Progenitor cell of endocrine pancreas (in vitro differentiated cells): ENCODE measurements around a stretch of chr9.

- PRO-cap: no peak
These were observed 958 bp downstream of the RECK start for GRCh38 chr9:36037658-36038083.

DNA sequence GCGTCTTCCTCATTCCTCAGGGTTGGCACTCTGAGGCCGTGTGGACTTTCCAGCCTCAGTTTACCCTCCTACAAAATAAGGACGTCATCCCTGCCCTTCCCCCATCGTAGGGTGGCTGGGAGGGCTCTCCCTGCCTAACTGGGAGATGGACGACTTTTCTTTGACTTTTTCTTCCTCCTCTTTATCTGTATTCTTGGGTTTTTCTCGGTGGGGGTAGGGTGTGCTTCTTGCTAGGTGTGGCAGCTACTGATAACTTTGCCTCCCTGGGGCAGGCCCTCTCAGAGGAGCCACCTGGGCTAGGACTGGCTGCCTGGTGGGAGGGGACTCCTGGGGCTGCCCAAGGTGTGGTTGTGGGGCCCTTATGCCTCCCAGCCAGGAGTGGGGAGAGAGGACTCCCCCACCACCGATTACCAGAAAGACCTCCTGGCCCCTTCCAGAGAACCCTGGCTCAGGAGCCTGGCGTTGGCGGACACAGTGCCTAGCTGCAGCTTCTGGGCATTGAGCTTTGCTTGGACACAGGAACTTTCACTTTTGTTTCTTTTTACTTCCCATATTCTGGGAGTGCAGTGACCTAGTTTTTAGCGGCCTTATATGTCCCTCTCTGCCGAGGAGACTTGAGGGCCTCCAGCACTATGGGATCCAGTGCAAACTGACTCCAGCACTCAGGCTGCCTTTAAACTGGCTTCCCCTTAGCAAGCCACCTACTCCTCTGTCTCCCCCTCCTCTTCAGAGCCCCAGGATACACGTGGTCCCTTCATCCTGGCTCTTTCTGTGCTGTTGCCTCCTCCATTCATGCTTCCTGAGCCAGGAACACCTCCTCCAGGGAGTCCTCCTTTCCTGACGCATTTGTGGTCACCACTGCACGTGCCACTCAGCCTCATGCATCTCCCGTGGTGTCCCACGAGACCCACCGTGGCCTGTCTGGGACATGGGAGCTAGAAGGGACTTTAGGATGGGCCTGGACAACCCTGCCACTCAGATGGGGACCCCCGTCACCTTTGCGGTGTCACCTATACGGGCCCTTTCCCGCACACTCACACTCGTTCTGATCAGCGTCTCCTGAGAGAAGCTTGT is 6.3 kb downstream of the GLIPR2 start:
- PRO-cap: no peak

- PRO-cap: no peak
These were observed 9.0 kb downstream of the GLIPR2 start for GRCh38 chr9:36145522-36145989.

DNA sequence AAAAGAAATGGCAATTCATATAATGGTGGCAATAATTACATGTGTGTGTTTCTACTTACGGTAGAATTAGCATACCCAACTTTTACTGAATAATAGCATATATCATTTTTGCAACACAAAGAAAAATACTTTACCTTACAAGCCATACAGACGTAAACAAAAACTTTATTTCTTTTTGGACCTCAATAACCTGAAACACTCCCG is 204 bp downstream of the RNF38 start:
- PRO-cap: no peak

GRCh38 chr9:36413981-36414534 is 14.0 kb upstream of the RNF38 start:
- PRO-cap: no peak

DNA sequence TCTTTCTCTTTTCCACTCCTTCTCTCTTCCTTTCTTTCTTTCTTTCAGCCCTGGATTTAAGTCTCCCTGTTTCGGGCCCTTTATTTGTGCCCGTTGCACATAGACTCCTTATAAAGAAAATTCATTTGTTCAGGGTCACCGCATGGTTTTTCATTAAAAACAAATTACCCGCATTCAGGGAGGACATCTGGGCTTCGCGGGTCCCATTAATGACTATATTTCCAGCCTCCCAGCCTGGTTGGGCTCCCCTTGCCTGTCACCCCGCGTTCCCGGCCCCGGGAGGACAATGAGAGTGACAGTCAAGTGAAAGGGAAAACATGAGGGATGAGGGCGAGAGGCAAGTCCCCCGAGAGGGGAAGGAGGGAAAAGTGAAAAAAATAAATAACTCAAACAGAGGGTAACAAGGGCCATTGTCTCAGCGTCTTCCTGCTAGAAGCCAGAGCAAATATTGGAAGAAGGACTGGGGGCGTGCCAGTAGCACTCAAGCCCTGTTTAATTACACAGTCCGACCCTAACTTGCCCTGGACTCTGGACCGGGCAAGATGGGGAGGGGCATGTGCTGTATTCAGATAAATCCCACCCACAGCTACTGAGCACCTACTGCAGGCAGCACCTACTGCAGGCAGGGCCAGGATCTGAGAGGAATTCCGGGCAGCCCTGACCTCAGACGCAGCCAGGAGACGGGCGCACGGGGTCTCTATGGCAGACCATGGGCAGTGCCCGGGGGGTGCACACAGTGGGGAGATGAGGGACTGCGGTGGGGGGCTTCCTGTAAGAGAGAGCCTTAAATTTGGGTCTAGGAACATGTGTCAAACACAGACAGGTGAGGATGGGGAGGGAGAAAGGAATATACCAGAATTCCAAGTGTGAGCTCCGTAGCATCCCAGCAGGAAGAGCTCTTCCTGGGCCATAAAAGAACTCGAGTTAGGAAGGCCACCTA is 166.1 kb downstream of the PAX5 start:
- PRO-cap: no peak

GRCh38 chr9:37031998-37032197 is 2.2 kb downstream of the PAX5 start:
- PRO-cap: no peak

GRCh38 chr9:37294000-37294612 is 128.4 kb upstream of the GRHPR start:
- PRO-cap: no peak

GRCh38 chr9:37341197-37342309 is 80.9 kb upstream of the GRHPR start:
- PRO-cap: no peak

- PRO-cap: no peak
These were observed 4.4 kb upstream of the GRHPR start for GRCh38 chr9:37417842-37418814.

DNA sequence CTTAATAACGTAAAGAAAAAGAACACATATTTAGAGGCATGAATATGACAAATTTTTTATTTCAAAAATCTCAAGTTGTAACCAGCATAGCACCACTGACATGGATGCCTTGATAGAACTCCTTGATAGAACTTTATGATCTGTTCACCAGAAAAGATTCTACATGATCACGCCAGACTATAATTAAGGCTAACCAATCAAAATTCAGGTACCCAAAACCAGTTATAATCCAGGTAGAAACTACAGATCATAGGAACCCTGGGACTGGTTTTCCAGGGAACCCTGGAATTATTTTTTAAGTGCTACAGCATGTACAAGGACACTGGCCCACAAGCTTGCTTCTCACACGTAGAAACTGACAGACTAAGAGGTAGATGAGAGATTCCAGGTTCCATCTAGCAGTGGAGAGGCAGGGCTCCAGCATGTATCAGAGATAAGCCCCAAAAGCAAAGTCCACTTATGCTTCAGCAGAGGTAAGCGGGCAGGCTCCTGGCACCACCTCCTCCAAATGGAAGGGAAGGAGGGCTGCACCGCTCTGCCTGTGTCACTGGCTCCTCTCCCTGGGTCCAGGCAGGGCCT is 15.7 kb downstream of the GRHPR start:
- PRO-cap: no peak

- PRO-cap: no peak
These were observed 1.9 kb downstream of the FBXO10 start for GRCh38 chr9:37574110-37574931.

- PRO-cap: no peak
These were observed 24.3 kb upstream of the FRMPD1 start for GRCh38 chr9:37626477-37626798.

DNA sequence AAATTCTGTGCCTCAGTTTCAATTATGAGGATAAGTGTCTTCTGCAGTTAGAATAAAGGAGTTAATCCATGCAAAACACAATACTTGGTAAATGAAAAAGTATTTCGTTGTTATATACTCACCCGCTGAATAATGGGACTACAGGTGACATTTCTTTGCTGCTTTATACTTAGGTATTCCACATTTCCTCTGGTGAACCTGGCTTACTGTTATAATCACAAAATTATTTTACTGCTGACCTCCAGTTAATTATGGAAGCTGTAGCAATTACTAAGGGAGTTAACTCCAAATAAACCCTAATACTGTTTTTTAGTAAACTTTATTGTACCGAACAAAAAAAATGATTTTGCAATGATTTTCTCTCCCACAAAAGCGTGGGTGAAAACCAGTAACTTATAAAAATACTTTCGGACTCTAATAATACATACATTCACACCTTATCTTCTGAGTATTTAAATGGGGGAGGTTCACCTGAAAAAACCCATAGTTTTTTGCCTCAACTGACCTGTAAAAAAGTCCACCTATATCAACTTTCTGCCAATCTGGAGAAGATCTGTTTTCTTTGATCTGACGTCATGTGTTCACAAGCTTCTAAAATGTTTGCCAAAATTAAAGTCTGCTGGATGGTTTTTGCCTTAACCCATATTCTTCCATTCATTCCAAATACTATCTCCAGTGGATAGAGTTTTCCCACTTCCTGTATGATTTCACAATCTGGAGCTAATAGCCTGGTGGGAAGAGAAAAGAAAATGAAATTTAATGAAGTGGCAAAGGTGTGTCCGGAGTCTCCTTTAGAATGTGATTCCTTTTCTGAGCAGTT is 4.5 kb downstream of the EXOSC3 start:
- PRO-cap: no peak

DNA sequence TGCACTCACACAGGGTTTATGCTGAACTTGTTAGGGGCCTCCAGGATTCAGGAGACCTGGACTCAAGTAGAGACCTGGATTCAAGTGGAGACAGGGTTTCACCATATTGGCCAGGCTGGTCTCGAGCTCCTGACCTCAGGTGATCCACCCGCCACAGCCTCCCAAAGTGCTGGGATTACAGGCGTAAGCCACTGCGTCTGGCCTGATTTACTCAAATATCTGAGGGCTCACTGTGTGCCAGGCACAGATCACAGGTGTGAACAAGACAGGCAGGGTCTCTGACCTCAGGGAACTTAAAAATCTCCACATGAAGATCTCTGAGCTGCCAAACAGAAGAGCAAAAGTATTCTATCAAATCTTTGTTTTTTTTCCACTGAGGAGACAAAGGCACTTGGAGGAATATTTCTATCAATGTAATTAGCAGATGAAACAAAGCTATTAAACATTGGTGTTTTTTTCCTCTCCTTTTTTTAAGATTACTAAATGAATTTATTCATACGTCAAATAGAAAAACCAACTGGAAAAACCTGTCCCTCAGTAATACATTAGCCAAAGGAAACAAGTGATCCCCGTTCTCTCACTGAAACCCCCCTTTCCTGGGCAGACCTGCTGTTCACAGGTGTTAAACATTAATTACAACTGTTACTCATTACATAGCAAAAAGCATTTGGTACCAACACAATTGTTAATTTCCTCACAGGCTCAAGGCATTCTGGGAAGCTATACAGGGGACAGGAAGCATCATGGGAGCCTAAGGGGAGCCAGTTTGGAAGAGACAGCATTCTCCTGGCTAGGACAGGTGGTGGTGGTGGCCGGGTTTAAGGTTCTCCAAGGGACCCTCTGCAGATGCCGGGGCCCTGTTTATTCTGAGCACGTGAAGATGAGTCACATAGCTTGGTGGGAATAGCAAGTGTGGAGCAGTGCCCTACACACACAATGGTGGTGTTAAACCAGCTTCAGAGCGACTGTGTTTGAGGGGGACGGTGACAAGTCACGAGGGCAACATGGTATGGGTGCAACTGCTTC is 62.3 kb upstream of the SLC25A51 start:
- PRO-cap: no peak

DNA sequence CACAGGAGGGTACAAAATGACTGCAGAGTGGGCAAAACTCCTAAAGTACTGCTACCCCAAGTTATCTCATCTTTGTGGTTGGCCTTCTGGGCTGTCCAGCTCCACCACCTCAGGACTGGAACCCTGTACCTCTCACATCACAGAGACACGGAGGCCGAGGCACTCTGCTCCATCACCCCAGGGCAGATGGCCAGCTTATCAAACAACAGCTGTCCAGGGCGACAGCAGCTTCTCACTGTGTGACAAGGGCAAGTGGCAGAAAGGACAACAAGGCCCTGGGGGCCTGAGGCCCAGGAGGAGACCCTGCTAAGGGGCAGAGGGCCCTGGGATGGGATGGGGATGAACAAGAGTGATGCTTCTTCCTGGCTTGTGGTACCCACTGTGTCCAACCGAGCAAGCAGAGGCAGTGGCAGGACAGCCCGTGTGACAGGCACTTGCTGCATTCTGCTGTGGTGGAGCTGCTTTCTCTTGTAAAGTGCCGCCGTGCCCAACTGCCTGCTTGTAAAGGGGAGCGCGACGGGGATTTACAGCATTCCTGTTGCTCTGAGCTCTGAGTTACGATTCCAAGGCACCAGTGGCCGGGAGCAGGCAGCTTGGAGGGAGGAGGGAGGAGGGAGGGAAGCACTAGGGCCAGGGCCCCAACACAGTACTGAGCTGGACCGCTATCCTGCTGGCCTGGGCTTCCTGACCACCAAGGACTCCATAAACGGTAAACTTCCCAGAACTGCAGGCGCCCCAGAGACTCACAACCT is 71.2 kb downstream of the SHB start:
- PRO-cap: no peak

DNA sequence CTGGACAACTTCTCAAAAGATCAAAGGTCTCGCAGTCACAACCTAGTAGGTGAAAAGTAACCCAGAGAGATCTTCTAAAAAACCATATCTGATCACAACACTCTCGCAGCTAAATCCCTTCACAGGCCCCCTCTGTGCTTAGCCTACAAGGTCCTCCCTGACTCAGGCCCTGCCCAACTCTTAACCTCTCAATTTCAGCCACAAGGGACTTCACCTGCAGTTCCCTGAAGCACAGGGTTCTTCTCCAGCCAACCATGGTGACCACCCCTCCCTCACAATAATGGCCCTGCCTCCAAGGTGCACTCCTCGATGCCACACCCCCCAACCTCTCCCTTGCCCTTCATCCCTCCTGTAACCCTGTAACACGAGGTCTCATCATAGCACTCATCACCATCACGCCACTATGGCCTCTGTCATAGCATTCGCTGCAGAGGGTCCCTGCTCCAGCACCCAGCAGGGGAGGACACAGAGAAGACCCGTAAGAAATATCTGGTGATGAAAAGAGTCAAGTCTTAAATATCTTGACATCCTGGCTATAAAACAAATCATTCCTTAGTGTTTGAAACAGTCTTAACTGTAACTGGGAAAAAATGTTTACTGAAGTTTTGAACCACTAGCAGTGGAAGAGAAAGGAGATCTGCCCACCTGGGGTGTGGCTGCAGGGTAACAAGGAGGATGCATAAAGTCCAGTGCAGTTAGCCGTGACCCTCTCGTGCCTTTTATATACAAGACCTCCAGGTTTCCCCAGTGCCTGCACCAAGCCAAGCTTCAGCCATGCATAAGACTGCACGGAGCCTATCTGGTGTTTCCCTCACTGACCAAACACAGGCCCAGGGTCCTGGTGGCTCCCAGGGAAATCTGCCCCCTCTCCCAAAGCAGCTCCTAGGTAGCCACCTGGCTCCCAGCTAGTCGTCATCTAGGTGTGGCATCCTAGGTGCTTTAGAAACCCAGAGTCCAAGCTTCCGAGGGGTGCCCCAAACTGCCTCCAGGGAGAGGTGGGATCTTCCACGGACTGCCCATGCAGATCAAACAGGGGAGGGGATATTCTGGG is 3.1 kb downstream of the SHB start:
- PRO-cap: no peak

GRCh38 chr9:38074229-38074769 is 5.3 kb upstream of the SHB start:
- PRO-cap: no peak

DNA sequence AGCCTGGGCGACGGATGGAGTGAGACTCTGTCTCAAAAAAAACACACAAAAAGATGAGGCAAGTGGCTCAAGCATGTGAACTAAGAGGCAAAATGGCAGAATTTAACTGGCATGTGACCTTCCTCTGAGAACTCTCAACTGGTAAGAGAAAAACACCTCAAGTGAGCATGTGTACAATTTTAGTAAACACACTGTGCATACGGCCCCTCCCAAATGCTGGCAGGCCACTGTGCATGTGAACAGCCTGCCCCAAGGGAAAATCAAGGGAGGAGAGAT is 126.5 kb upstream of the SHB start:
- PRO-cap: no peak

DNA sequence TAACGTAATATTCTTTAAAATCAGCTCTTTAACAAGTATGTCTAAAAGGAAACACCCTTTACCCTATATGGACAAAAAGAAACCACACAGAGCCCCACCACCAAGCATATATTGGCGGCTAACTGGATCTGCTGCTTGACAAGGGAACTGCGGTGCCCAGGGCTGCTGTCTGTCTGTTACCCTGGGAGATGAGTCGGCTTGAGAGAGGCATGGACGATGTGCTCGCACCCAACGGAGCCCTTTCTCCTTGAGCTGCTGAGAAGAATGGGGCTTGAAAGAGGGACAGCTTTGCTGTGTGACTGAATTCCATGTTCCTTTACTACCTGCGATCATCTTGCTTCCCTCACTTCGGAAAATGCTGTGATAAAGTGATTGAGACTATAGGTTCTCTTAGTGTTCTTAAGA is 158.7 kb upstream of the SHB start:
- PRO-cap: no peak